Measurements from ENCODE around the gene SPADH.

DNA sequence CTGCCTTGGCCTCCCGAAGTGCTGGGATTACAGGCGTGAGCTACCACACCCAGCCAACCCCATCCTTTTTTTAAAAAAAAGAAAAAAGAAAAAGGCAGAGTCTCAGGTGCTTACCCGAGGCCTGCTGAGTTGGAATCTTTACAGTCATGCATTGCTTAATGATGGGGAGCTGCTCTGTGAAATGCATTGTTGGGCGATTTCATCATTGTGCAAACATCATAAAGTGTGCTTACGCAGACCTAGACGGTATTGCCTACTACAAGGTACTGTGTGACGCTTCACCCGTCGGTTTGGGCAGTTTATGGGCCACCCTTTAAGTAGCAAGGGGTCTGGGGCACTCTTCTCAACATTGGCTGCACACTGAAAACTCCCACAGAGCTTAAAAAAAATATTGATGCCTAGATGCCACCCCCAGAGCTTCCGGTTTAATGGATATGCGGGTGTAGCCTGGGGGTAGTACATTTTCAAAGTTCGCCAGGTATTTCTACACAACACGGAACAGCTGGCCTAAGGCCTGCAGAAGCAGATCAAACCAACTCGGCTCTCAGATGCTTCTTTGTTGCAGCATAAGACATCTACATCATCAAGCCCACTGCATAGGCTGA is 113.0 kb downstream of the TACC2 start:
- PRO-cap: no peak
- RAMPAGE, long total RNA: no peak

- PRO-cap: unidirectional peak, minus-strand start at chr10:122113728
- RAMPAGE, long total RNA: no peak
These were observed 124.7 kb downstream of the TACC2 start for GRCh38 chr10:122113545-122114115.

DNA sequence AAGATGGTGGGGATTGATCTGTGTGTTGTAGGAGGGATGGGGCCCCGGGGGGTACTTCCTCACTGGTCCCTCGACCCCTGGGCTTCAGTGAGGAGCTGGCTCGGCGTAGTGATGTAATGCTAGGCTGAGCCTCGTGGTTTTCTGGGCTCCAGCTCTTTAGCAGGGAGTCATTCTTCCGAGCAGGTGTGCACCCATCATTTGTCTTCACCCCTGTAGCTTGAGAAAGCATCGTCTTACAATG is 106.3 kb upstream of the BTBD16 start:
- PRO-cap: no peak
- RAMPAGE, long total RNA: no peak

DNA sequence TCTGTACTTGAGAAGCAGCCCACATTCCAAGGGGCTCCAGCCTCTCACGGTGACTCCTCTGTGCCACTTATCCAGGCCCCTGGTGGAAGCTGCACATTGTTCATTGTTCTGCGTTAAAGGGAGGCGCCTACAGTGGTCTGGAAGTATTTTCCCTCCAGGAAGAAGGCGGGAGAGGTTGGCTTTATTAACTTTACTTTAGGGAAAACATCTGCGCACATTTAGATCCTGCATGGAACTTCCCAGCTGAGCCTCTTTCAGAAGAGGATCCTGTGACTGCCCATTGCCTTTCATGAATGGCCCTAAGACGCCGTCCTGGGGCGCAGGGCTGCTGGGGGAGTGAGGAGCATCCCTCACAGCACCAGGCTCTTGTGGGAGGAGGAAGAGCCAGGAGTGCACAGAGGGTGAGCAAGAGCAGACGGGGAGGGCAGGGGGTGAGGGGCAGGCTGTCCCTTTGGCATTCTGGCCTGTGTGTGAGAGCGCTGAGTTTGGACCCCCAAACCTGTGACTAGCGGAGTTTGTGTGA is 98.6 kb upstream of the BTBD16 start:
- PRO-cap: no peak
- RAMPAGE, long total RNA: no peak

GRCh38 chr10:122210298-122211207 is 60.5 kb upstream of the BTBD16 start:
- PRO-cap: no peak
- RAMPAGE, long total RNA: no peak

DNA sequence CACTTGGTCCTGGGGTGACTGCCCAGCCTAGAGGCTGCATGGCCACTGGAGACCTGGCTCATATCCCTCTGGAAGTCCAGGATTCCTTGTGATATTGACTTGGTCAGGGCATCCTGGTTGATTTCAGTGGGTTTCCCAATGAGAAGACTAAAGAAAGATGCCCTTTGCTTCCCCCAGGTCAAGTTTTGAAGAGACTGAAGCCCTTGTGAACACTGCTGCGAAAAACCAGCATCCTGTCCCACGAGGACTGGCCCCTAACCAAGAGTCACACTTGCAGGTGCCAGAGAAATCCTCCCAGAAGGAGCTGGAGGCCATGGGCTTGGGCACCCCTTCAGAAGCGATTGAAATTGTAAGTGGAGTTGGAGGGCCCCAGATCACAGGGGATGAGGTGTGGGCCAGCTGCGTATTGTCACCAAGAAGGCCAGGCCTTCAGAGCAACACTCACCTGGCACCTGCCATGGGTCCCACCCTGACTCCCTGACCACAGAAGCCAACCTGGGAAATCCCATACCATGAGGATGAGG is 43.4 kb upstream of the BTBD16 start:
- PRO-cap: no peak
- RAMPAGE, long total RNA: no peak

- PRO-cap: no peak
- RAMPAGE, long total RNA: no peak
These were observed 1.1 kb downstream of the HTRA1 start for GRCh38 chr10:122462265-122462941.

- PRO-cap: no peak
- RAMPAGE, long total RNA: no peak
These were observed 46.4 kb downstream of the HTRA1 start for GRCh38 chr10:122507706-122508200.

DNA sequence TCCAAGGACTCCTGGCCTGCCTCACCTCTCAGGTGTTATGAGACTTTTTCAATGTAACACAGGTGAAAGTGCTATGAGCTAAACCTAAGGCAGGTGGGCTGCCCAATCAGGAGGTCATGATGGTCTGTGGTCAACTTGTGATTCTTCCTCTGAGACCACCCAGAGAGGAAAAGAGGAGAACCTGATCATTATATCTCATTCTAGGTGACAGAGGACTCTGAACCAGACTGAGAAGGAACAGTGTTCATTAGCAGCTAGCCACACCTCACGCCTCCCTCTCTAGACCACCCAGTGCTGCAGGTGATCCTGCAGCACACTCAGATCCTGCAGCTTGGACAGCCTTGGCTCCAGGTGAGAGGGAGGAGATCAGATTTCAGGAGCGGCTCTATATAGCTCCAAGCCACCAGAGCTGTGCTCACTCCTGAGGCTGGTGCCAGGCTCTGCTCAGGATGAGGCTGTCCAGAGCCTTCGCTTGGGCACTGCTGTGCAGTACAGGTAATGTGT is 15.5 kb upstream of the SPADH start:
- PRO-cap: no peak
- RAMPAGE, long total RNA: no peak

DNA sequence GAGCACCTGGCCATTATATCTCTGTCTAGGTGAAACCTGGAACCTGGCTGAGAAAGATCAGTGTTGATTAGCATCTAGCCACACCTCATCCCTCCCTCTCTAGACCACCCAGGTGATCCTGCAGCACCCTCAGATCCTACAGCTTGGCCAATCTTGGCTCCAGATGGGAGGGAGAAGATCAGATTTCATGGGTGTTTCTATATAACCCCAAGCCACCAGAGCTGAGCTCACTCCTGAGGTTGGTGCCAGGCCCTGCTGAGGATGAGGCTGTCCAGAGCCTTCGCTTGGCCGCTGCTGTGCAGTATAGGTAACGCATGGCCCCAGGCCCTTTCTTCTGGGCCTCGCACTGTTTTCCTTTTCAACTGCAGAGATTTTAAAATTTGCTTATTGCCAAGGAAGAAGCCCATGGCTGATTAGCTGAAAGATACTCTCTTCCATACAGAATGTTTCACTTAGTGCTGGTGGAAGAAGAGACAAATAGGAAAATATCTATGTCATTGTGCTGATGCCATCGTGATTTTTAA is at the start of gene SPADH:
Gene SPADH (plus strand): TSS at position 230 of the 524 bp plus-strand sequence.
- PRO-cap: no peak
- RAMPAGE, long total RNA: no peak

GRCh38 chr10:123040401-123040812 is 31.6 kb downstream of the ACADSB start:
- PRO-cap: no peak
- RAMPAGE, long total RNA: no peak

DNA sequence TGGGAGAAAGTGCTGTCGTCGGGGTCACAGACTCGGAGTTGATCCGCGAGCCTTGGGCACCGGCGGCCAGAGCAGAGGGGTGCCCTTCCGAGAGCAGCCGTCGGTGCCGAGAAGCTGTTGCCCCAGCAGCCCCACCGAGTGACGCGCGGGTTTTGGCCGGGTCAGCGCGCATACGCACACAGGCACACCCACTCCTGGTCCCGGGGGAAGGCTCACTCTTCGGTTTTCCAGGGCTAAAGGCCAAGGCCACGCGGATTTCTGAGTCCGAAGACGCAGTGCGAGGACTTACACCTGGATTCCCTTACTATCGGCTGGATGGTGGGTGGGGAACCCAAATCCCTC is 1.1 kb upstream of the HMX3 start:
- PRO-cap: no peak
- RAMPAGE, long total RNA: no peak

DNA sequence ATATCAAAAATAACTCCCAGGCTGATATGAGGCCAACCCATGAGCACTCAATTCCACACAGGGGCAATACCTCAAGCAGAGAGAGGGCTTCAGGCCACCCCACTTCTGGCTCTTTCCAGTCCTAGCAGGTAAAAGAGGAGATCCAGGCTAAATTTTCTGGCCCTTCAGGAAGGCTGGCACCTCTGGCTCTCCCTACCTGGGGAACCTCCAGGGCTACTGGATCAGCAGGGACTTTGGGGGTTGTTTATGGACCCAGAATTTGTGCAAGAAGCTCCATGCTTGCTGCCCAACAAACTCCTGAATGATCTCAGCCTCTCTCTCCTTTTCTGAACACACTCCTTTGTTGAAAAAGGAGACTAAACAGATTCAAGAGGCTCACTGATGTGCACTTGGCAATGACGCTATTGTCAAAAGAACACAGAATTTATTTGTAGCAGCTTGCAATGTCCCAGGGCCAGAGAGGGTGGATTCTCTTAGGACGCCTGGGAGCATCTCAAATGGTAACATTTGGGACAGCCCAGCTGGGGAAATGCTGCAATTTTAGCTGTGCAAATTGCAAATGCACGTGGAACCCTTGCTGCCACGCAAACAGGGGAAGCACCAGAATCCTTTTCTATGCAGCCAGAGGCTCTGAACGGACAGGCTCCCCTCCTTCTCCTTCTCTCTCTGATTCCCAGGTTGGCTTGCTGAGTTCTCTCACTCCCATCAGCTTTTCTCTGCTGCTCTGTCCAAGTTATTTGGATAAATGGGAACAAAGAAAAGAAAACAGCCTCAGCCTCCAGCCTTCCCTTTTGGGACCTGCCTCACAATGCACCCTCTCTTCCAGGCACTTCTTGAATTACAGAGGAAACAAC is 79.9 kb downstream of the GPR26 start:
- PRO-cap: no peak
- RAMPAGE, long total RNA: no peak

DNA sequence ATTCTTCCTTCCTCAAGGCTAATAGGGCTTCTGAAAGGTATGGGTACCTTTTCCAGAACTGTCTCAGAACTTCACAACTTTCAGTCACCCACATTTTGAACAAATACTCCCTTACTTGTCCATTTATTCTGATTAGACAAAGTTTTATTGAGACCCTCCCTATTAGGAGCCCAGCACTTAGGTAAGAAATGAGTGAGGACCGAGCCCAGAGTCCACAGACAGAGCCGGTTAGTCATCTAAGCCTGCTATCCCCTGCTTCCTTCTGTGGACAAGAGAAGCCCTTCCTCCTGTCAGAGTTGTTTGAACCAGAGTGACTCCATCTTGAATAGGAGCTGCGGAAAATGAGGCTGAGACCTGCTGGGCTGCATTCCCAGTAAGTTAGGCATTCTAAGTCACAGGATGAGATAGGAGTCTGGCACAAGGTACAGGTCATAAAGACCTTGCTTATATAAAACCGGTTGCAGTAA is 109.1 kb downstream of the CPXM2 start:
- PRO-cap: no peak
- RAMPAGE, long total RNA: no peak

- PRO-cap: no peak
- RAMPAGE, long total RNA: no peak
These were observed 18.8 kb downstream of the CHST15 start for GRCh38 chr10:124074468-124075087.

DNA sequence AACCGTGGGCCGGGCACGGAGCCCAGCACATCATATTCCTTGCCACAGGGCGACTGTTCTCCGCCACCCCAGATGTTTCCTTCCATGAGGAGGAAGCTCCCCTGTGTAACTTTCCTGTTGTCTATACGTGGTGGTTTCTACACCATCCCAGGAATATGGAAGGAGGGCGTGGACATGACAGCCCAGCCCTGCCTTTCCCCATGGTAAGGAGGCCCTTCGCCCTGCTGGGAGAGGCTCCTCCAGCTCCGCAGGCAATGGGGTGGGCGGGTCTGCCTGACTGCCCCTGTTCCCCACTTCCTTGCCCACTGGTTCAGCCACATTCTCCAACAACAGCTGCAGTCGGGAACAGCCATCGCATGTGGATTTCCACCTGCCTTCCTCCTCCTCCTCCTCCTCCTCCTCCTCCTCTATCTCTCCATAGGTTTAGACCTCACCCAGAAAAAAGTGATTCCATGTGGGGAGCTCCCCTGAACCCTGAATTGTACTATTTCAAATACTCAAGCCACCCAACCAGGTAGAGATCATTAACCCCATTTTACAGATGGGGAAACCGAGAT is 7.0 kb downstream of the CHST15 start:
- PRO-cap: no peak
- RAMPAGE, long total RNA: no peak

- PRO-cap: no peak
- RAMPAGE, long total RNA: no peak
These were observed 49.6 kb upstream of the CHST15 start for GRCh38 chr10:124142991-124143467.

GRCh38 chr10:124416614-124417315 is 2.0 kb downstream of the OAT start:
- PRO-cap: no peak
- RAMPAGE, long total RNA: no peak

- PRO-cap: no peak
- RAMPAGE, long total RNA: no peak
These were observed 1.6 kb upstream of the OAT start for GRCh38 chr10:124420206-124420752.

GRCh38 chr10:124470536-124471435 is 9.2 kb downstream of the LHPP start:
- PRO-cap: no peak
- RAMPAGE, long total RNA: no peak